Gallbladder (tissue), 1 donor: ENCODE results near the genes SLC38A9, PLK2 and GAPT.

DNA sequence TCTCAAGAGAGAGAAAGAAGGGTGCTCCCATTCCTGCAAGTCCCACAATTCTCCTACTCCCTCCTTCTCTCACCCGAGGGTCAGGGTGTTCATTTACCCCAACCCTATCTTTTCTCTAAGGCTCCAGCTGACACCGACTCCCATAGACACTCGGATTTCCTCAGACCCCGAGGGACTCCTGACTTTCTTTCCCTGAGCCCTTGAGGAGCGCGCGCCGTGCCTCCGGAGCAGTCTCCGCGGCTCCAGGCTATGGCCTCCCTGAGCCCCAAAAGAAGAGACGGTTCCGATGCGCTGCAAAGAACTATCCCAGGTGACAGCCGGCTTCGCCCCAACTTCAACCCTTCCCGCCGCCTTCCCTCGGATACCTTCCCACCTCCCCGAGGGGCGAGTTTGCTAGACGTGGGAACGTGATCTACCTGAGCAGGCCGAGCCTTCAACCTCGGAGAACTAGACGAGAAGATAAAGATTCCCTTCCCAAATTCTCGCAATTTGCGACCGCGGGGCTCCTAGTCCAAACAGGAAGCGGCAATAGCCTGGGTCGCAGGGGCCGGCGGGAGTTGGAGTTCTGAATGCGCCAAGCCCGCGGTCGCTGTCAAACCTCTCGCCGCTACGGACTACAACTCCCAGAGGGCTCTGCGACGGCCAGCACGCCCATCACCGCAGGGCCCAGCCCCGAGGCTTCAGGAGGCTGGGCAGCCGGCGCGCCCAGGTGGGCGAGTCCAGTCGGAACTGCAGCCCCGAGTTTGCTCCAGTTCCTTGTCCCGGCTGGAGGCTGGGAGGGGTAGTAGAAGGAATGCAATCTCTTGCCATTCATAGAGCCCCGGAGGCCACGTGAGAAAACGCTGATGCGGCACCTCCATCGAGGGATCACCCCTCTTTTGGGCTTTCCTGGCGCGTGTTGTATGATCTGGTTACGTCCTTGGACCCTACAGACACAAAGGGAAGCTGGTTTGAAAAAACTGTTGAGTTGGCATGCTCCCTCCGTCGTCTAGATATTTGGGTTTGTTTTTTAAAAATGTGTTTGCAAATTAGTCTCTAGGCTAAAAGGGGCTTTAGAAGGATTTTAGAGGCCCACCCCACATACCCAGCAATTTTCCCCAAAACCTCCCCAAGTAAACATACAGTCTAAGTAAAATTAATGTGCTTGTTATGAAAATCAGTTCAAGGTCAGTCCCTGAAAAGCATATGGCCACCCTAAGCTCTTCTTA lies at the start of gene SLC38A9:
SLC38A9 (minus strand) TSS at position 524 of the 1,208 bp plus-strand sequence.
- PRO-cap: bidirectional peak, plus-strand start at position 759 of the sequence, minus-strand start at position 449 of the sequence

GRCh38 chr5:55821794-55822289 lies 29.3 kb upstream of the IL31RA start:
- PRO-cap: no peak

DNA sequence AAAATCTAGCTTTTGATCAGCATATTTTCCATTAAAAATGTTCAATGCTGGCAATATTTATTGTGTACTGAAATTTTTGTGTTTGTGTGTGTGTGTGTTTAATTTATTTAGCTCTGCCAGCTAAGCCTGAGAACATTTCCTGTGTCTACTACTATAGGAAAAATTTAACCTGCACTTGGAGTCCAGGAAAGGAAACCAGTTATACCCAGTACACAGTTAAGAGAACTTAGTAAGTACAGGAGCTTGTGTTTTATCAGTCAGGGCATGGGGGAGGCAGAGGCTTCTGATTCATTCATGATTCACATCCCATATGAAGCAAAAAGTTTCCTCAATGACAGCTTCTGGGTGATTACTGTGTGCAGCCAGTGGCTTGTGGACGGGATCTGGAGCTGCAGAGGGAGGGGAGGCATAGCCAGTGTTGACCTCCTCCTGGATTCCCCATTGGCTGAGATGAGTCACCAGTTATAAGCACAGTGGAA lies 17.6 kb downstream of the IL31RA start:
- PRO-cap: no peak

- PRO-cap: no peak
These were observed 63.1 kb downstream of the IL6ST start for GRCh38 chr5:55931636-55932120.

DNA sequence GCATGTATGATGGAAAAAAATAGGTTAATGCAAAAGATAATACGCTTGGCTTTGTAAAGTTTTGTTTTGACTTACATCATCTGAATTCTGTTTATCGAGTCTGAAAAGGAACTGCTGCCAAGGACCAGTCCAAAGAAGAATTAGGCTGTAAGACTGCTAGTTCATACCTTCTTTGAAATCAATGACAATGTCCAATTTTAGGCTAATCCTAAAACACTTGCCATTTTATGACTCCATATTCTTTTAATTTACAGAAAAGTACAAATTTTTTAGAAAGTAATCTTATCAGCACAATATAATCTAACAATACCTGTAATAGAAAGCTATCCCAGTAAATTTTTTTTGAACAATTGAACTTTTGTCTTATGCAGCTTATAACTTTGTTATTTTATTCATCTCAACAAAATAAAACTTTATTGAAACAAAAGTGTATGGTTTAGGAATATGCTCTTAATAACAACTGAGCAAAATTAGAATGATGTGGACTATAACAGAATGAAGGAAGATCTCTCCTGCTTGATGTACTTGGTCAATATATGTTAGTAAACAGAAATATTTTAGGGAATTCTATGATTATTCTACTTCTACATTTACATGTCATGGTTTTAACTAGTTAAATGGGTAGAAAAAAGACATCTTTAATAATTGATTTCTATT lies 57.2 kb downstream of the IL6ST start:
- PRO-cap: no peak

DNA sequence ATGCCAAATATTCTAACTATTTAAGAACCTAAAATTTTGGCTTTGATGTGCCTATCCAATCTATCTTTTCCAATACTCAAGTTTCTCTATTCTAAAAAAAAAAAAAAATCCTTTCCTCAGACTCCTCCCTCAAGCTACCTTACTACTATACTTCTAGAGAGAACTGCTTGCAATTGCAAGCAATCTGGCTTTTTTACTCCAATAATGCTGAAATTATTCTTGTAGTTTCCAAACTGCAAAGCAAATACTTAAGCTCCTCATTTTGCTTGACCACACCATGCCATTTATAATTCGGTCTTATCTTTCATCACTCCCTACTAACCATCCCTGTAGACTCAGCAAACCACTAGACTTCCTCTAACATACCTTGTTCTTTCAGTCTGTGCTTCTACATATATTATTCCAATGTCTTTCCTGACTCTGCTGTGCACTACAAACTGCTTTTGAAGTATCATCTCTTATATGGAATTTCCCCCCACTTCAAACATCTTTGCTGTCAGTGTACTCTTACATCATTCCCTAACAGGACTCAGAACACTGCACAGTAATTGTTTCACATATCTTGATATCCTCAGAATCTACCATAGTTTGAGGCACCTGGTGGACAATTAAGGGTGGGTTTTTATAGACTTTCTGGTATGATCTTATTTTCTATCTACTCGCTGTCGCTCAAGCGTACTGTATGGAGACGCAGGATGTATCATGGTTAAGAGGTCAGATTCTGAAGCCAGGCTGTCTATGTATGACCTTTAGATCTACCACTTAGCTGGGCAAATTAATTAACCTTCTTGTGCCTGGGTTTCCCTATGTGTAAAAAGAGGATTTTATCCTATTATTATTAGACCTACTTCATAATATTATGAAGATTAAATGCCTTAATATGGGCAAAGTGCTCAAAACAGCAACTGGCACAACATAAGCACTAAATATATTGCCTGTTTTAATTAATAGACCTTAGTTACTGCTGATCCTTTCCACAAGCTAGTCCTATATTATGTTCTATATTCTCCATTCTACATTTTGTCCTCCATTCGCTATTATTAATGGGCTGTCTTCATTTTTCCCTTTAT lies 2.8 kb downstream of the IL6ST start:
- PRO-cap: unidirectional peak, plus-strand start at position 515 of the sequence

GRCh38 chr5:56060602-56061218 lies 65.9 kb upstream of the IL6ST start:
- PRO-cap: no peak

DNA sequence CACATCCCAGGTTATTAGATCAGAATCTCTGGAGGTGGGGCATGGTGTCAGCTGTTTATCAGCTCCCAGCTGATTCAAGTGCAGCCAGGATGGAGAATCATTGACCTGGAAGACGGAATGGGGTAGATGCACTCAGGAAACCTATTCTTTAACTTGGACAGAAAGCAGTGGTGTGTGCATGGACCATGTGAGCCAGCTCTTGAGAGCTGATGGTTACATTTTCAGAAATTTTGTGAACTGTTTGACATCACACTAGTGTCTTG lies 108.2 kb upstream of the IL6ST start:
- PRO-cap: unidirectional peak, plus-strand start at position 100 of the sequence

GRCh38 chr5:56460684-56461247 lies 227.6 kb upstream of the ANKRD55 start:
- PRO-cap: no peak

- PRO-cap: no peak
These were observed 142.2 kb upstream of the MAP3K1 start for GRCh38 chr5:56673019-56673779.

DNA sequence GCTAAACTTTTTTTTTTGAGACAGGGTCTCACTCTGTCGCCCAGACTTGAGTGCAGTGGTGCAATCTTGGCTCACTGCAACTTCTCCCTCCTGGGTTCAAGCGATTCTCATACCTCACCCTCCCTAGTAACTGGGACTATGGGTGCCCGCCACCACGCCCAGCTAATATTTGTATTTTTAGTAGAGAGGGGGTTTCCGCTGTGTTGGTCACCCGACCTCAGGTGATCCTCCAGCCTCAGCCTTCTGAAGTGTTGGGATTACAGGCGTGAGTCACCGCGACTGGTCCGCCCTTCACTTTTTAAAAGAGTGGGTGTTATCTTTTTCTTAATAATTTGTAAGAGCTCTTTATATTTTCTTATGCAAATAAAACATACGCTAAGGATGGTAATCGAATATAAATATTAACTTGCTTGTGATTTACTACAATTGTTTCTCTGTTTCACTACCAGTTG lies 2.0 kb upstream of the GPBP1 start:
- PRO-cap: no peak

DNA sequence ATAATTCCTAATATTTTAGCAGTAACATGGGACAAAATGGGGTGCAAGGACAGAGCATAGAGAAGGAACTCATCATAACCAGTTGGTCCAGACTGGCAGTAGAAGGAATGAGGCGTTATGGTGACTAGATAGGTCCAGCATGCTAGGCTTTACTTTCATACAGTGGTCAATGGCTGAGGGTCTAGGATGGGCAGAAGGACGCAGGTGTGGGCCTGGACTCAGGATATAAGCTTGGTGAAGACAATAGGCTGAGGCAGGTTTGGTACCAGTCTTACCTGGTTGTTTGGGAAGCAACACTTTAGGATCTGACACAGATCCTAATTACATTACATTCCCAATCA lies 153.5 kb upstream of the ACTBL2 start:
- PRO-cap: no peak

DNA sequence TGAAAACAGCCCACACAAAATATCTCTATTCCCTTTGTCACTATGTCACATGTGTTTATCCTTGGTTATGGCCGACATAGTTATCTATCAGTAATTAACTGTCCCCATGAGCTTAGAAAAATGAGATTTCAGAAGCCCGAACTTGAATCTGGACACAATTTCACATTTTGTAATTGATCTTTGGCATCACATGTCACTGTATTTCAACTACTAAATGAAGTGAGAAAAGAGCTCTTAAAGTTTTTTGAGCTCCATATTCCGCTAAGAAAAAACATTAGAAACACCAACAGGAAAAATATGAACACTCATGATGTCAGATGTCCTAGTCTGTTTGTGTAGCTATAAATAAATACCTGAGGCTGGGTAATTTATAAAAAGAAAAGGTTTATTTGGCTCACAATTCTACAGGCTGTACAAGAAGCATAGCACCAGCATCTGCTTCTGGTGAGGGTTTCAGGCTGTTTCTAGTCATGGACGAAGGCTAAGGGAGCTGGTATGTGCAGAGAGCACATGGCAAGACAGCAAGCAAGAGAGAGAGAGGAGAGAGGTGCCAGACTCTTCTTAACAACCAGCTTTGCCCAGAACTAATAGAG lies 186.3 kb downstream of the PLK2 start:
- PRO-cap: no peak

GRCh38 chr5:58458556-58459350 lies 1.1 kb downstream of the PLK2 start:
- PRO-cap: no peak

GRCh38 chr5:58460033-58460117 lies at the start of gene PLK2:
Gene PLK2, minus strand, starts transcription at chr5:58460086.
- PRO-cap: bidirectional peak, plus-strand start at chr5:58460182, minus-strand start at chr5:58460086

DNA sequence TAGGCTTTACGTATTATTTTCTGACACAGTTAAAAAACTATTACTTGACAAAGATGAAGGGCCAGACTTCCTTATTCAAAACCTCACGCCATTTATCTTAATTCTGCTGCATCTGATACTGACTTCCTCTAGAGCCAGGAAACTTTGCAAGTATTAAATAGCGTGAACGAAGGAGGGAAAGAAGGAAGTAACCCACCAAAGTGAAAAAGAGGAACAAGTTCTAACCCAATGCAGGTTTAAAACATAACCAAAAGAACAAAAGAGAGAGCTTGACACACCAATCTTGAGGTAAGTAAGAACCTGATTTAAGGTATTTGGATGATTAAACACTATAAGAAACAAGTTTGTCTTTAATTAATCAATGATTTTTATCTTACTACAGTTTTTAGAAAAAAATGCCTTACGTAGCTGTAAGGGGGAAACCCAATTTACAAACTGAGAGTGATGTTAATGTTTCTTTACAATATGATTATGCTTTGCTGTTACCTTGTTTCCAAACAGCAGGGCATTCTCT lies at the start of gene GAPT:
GAPT (plus strand) TSS at position 182 of the 514 bp plus-strand sequence.
- PRO-cap: no peak

DNA sequence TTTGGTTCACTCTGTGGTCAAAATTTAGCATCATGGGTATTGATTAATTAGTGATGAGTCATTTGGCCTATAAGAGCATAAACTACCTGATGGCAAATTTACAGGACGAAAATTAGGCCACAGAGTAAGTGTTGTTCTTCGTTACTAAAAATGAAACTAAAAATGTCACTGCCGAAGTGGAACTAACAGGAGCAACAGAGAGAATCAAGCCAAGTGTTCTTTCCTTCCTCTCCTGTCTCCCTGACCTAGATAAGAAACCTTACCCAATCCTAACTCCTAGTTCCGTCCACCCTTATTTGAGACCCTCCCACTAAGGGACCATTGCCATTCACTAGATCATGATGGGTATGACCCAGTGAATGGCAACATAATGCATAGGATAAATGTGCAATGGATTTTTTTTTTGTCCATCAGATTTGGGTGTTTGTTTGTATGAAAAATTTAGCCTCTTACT lies 176.9 kb downstream of the RAB3C start:
- PRO-cap: no peak

DNA sequence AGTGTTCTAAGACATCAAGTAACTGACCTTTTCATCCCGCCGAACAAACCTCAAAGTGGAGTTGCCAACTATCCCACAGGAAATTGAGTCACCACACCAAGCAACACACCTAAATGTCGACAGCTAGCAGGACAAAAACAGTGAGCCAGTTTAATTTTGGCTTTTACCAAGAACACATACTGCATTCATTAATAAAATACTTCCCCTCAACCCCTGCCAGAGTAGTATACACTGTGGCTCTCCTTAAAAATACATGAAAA lies 459.3 kb downstream of the RAB3C start:
- PRO-cap: no peak

GRCh38 chr5:59124113-59124793 lies 541.4 kb downstream of the RAB3C start:
- PRO-cap: no peak

DNA sequence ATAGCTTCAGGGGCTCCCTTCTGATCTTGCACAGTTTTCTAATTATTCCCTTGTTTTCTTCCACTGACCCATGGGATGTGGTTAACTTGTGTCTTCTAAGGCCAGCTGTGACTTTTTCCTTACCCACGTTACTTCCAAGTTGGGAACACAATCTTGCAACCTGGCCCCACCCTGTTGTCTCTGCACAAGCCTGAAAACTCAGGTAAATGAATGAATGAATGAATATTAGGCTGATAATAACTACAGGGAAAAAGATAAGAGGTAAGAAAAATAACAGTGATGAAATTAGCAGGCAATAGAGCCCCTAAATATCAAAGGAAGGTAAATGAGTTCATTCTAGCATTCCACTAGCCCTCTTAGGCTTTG lies 559.0 kb downstream of the RAB3C start:
- PRO-cap: no peak